Panc1 (cell line): Measurements from ENCODE around the genes MC2R and ESCO1.

DNA sequence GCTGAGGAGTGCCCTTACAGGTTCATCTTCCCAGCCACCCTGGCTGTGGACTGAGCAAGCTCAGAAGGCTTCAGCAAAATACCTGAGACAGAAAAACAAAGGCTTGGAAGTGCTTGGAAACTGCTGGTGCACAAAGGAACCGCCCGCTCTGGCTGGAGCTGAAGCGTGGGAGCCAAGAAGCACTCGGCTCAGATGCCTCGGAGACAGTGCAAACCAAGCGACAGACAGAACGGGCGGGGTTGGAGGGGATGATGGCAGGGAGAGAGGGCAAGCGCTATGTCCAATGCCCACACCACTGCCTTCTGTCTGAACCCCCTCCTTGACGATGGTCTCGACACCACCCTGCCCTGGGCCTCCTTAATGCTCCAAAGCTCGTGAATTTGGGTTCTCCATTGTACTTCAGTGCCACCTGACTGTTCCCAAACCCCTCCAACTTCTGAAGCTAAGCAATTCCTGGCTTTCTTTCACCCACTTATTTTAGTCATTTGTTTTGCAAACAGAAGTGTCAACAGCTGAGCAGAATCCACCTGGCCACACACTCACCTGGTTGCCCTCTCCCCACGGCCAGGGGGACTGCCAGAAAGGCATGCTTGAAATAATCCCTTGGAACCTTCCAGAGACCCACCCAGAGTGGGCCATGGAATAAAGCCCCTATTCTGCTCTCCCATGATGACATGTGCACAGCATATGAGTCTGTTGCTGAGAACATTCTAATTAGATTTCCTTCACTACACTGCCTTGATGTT, 72.0 kb downstream of the FAM210A start:
- RRBS, 2 experiments, result no CpG with 5 or more reads among the region's 13 CpGs

DNA sequence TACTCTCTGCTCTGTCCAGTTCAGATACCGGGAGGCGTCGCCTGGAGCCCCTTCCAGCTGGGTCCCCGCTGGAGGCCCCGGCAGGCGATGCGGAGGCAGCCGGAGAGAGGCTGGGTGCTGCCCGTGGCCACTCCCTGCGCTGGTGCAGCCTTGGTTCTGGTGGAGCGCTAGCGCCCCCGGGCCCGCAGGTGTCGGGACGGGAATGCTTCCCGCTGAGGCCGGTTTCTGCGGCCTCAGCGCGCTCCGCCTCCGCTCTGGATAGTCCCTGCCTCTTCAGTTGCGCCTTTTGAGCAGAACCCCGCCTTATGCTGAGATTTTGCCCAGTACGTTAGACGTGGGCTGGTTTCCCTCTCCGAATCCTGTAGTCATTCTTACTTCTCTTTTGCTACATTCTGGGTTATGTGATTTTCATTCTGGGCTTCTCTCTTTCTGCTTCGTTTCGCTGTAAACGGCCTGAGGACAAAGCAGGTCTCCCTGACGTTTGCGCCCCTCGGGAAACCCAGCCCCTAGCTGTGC, 22.9 kb upstream of the MC5R start:
- RRBS, 2 experiments, result 2 to 6% methylated on average over 15 of the region's 34 CpGs

DNA sequence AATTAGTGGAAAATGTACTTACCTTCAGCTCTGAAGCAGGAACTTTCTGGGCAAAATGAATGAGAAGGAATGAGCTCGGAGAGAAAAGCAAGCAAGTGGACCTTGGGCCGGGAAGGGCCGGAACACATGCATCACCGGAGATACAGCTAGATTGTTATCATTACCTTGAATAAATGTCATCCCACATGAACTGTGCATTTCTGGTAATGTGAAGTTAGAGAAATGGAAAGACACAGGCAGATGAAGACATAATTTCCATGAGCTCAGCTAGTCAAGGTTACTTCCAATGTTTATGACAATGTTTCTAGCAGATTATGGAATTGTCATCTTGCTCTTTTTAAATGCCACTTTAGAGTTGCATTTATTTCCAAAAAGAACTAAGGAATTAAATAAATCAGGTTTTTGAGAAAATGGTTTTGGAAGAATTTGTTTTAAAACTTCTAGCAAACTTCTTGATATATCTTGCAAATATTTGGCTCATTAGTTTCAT, at the start of gene MC2R:
Gene MC2R (minus strand): TSS at position 71 of the 490 bp plus-strand sequence.
- RRBS, 2 experiments, result no CpG with 5 or more reads among the region's 4 CpGs

DNA sequence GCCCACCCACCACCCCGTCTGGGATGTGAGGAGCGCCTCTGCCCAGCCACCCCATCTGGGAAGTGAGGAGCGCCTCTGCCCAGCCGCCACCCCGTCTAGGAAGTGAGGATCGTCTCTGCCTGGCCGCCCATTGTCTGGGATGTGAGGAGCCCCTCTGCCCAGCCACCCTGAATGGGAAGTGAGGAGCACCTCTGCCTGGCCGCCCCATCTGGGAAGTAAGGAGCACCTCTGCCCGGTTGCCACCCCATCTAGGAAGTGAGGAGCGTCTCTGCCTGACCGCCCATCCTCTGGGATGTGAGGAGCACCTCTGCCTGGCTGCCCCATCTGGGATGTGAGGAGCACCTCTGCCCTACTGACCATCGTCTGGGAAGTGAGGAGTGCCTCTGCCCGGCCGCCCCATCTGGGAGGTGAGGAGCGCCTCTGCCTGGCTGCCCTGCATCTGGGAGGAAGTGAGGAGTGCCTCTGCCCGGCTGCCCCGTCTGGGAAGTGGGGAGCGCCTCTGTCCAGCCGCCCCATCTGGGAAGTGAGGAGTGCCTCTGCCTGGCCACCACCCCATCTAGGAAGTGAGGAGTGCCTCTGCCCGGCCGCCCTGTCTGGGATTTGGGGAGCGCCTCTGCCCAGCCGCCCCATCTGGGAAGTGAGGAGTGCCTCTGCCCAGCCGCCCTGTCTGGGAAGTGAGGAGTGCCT, 90.4 kb upstream of the ZNF519 start:
- RRBS, 2 experiments, result no CpG with 5 or more reads among the region's 24 CpGs

- RRBS, 2 experiments, result no CpG with 5 or more reads among the region's 6 CpGs
These were observed 223.6 kb downstream of the ANKRD30B start for GRCh38 chr18:14971433-14972098.

- RRBS, 2 experiments, result no CpG with 5 or more reads among the region's 4 CpGs
These were observed 141.3 kb downstream of the ROCK1 start for GRCh38 chr18:20970291-20970759.

DNA sequence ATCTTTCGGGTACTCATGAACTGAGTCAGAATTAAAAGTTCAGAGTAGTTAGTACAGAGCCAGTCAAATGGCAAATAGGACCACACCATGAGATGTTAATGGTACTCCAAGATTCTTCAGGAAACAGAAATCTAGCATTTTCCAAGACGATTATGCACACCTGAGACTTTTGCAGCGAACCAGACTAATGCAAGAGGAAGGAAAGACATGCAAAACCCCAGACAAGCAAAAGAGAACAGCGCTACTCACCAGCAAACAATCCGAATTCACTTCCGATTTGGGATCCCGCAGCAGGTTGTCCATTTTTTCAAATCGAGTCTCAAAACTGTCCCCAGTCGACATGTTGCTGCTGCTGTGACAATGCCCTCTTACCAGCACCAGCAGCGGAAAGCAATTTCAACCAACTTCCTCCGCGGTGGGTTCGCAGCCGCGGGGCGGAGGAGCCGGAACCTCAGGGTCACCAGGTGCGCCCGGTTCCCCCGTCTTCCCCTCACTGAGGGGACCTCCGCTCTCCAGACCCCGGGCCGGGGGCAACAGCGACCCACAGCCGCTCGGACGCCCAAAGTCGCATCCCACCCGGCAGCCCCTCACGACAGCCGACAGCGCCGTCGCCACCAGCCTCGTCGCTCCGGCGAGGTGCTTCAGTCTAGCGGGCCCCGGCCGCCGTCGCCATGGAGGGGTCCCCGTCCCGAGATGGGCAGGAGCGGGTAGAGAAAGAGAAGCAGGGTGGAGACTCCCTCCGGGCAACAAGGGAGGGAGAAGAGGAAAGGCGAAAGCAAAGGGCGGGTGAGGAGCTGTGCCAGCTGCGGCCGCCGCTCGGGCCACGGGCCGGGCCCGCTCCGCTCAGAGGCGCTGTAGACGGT, 813 bp downstream of the ROCK1 start:
- RRBS, 2 experiments, result under 1 to 4% methylated on average over 35 to 37 of the region's 59 CpGs

- RRBS, 2 experiments, result no CpG with 5 or more reads among the region's 9 CpGs
These were observed 147.0 kb downstream of the ESCO1 start for GRCh38 chr18:21453362-21453995.

DNA sequence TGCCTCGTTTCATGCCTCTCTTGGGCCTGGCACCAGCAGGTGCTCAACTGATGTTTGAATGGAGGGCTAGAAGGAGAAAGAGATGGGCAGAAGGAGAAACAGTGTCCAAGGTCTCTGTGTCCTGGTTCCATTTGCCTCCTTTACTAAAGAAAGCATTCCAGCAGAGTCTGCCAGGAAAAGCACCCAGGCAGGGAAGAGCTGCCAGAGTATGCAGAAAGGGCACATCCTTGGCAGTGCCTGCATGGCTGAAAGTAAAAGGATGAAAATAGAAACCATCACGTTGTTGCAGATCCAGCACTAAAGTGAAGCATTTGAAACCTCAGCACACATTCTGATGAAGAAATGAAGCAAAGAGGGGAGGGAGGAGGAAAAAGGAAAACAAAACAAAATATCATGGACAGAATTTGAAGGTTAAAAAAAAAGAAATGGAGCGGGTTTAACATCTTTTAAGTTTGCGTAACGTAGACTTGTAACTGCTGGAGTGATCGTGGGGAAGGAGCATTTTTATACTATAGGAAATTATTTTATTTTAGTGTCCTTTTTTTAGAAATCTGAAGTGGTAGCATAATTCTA, 142.1 kb downstream of the ESCO1 start:
- RRBS, 2 experiments, result no CpG with 5 or more reads among the region's 6 CpGs

GRCh38 chr18:21600137-21601127, at the start of gene ESCO1:
ESCO1 (minus strand) TSS chr18:21600704.
- RRBS, 2 experiments, result under 1 to 5% methylated on average over 36 to 40 of the region's 104 CpGs

GRCh38 chr18:21602188-21602601, 1.7 kb upstream of the ESCO1 start:
- RRBS, 2 experiments, result no CpG with 5 or more reads among the region's 12 CpGs

DNA sequence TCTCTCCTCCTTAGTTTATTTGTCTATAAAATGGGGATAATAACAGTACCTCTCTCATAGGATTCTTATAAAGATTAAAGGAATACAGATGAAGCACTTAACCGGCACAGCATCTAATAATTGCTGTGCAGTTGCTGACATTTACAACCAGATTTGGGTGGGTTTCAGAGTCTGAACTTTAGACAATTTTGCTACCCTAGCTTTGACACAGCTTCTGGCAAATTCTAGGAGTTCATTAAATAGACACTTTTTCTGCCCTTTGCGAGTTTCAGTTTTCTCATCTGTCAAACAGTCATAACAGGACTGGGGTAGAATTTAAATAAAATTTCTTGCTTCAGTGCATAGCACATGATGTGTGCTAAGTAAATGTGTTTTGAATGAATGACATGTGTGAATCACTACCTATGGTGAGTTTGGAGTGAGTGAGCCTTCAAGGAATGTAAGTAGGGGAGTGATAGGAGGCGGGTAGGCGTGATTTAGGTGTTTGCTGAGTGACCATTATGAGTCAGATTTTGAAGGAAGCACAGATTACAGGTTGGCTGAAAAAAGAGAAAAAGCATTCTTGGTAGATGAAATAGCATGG, 137.2 kb upstream of the GATA6 start:
- RRBS, 2 experiments, result no CpG with 5 or more reads among the region's 4 CpGs

GRCh38 chr18:22113383-22113837, 56.0 kb upstream of the GATA6 start:
- RRBS, 2 experiments, result no CpG with 5 or more reads among the region's 7 CpGs

- RRBS, 2 experiments, result 35 to 42% methylated on average over 23 to 27 of the region's 78 CpGs
These were observed 2.3 kb downstream of the GATA6 start for GRCh38 chr18:22171606-22172097.

DNA sequence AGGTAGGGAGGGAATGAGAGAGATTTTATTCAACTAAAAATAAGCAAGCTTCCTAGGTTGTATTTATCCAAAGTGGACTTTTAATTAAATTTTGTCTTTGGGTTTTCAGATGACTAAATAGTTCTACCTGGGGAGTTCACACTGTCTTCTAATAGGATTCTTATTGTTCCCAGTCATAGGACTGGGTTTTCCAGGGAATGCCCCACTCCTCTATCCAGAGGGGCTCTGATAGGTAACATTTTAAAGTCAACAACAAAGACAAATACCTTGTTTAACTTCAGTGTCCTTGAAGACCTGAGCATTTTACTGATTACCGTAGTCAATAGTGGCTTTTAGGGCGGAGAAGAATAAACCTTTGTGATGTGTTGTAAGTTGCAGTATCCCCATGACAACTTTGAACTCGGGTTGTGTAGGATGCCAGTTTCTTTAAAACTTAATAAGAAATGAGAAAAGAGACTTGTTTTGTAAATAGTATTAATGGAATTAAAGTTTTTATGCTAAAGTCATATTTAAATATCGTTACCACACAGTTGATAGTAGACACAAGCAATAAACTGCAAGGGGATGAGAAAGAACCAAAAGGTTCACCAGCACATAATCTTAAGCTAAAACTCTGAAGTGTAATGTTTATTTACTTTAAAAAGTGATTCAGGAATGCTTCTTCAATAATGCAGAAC, 6.0 kb downstream of the GATA6 start:
- RRBS, 2 experiments, result no CpG with 5 or more reads among the region's 4 CpGs

GRCh38 chr18:22176369-22177569, 7.4 kb downstream of the GATA6 start:
- RRBS, 2 experiments, result 2 to 14% methylated on average over 16 to 35 of the region's 78 CpGs

- RRBS, 2 experiments, result no CpG with 5 or more reads among the region's 5 CpGs
These were observed 41.0 kb downstream of the GATA6 start for GRCh38 chr18:22210198-22210991.

GRCh38 chr18:22241395-22242548, 72.4 kb downstream of the GATA6 start:
- RRBS, 2 experiments, result no CpG with 5 or more reads among the region's 16 CpGs

DNA sequence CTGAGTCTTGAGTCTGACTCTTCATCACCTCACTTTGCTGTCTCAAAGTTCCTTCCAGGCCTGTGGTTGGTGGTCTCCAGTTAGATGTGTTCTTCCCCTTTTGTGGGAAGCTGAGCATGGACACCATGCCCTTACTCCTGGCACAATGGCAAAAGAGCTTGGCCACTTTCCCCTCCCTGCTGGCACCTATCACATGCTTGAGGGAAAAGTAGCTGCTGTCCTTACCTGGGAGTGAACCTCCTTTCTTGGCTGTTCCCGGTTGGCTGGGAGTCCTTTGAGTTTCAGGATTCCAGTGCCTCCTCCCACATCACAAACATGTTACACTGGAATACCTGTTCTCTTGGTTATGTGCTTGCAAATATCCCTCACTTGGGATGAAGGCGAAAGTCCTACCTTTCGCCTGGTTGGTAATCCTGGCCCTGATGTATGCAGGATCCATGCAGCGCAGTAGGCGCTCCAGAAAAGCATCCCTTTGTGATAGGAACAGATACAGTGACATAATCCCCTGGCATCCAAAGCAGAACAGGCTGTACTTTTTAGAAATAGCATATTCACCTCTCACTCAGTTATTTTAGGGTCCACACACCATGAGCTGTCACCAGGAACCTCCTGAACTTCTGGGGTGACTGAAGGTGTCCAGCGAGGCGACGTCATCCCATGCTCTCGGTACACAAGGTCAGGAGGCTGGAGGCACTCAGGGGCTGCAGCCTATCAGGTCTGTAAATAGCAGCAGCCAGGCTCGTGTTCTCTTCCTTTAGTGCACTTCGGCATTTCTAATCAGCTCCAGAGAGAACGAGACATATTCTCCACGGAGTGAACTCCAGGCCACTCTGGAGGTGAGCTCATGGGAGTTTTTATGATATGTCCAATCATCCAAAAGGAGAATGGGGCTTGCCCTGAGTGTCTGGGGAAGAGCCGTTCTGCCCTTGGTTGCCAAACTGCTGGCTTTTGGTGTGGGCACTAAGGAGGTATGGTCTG, 98.1 kb downstream of the GATA6 start:
- RRBS, 2 experiments, result no CpG with 5 or more reads among the region's 14 CpGs

GRCh38 chr18:22314372-22314786, 103.3 kb downstream of the CTAGE1 start:
- RRBS, 2 experiments, result no CpG with 5 or more reads among the region's 3 CpGs